Metanephros (tissue), 2 donors: ENCODE measurements around a stretch of chr2.

GRCh38 chr2:60094405-60095075 is 458.9 kb downstream of the BCL11A start:
- RAMPAGE, long total RNA, result no peak

DNA sequence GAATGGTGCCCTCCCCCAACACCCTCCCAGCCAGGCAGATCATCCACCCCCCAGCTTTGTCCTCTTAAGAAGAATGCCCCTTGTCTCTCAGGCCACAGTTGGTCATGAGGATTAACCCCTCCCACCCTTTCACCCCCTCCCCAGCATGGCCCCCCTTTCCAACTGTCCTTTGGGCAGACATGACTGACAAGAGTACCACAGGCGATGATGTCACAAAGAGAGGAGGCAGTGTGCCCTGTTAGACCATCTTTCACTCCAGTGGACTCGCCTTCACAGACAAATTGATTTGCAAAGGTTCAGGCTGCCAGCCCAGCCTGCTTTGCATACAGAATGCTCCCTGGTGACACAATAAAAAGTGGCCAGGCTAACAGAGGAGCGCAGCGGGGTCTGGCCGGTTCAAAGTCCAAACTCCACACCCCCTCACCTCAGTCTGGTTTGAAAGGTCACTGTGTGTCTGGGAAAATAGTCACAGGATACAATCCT is 237.1 kb downstream of the BCL11A start:
- RAMPAGE, long total RNA, result no peak

DNA sequence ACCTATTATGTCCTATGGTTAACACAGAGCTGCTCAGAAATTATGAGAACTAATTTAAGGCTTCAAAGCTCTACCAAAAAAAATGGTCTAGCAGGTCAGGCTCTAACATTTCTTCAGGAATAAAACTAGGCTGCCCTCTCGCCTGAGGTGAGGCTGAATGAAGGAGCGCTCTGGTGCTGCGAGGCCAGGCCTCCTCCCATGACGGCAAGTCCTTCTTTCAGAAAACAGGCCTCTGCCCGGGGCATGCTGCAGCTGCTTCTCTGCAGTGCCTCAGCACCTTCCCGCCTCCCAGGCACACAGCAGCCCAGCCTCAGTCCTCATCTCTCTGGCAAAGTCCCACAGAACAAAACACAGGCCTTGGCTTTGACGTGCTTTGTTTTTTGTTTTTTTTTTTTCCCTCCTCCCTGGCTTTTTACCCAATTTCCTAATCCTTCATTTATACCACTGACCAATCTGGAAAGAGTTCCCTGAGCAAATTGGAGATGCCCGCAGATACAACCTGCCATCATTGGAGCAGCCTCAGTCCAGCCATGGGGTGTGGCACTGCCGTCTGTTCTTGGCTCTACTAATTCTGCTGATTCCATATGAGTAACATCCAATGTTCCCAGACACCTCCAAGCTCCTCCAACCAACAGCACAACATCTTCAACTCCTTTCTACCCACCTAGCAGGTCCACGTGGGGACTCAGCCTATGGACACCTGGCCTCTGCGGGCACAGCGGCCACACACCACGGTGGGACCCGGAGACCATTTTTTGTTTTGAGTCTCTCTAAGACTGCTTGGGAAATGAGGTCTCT is 74.7 kb downstream of the BCL11A start:
- RAMPAGE, long total RNA, result no peak

GRCh38 chr2:60479384-60479986 is 74.0 kb downstream of the BCL11A start:
- RAMPAGE, long total RNA, result no peak

DNA sequence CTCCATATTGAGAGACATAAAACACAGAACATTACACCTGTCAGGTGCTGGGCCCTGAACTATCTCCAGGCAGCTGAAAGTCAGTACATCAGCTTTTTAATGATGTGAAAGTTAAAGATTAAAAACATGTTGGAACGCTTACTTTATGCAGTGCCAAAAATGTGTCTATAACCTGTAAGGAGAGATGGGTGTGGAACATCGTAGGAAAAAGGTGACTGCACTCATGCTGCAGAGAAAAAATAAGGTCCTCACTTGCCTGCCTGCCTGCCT is 34.2 kb downstream of the BCL11A start:
- RAMPAGE, long total RNA, result no peak

- RAMPAGE, long total RNA, result no peak
These were observed 3.9 kb downstream of the BCL11A start for GRCh38 chr2:60549373-60550152.

DNA sequence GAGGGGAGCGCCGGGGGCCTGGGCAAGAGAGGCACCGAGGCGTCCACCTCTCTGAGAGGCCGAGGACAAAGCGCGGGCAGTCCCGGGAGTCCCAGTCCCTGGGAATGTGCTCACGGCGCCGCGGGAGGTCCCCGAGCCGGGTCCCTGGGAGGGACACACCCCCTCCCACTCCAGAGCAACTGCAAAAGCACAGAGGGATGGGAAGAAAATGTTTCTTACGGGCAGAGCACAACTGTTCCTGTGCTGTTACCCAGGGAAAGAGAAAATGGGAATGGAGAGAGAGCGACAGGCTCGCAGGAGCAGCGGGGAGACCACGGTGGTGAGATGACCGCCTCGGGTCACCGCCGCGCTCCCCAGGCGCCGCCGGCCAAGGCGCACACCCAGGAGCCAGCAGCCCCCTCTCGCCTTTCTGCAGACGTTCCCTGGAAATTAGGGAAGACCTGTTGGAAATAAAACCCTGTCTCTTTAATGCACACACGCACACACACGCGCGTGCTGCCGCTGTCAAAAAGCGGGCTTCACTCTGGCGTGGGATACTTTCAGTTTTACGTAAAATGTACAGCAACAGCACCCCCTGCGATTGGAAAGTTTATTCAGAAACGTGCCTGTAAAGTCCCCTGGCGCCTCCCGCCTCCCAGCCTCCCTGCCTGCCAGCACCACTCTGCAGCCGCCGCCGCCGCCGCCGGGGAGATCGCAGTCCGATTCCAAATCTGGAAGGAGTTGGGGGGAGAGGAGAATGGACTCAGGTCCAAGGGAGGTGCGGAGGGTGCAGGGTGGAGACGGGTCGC is 1.4 kb upstream of the BCL11A start:
- RAMPAGE, long total RNA, result no peak

- RAMPAGE, long total RNA, result no peak
These were observed 13.5 kb upstream of the REL start for GRCh38 chr2:60867741-60868363.

DNA sequence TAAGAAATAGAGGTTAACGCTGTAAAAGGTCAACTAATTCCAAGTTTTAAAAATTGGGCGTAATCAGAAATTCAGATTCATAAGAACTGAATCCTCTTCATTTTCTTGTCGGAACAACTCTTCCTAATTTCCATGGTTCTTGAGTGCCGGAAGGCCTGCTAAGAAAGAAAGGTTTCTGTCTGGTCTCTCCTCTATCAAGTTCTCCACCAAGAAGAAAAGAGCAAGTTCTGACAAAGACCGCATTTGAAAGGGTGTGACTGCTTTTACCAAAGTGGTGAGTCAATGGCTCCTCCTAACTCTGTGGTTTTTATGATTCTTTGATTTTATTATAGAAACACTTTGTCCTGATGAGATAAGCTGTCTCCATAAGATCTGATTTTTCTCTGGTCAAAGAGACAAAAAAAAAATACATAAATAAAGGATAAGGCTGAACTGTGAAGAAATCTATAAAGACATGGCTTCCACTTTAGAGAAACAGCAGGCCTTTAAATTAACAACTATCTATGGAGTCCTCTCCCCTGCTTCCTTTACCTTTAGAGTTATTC is 67.5 kb downstream of the REL start:
- RAMPAGE, long total RNA, result no peak

DNA sequence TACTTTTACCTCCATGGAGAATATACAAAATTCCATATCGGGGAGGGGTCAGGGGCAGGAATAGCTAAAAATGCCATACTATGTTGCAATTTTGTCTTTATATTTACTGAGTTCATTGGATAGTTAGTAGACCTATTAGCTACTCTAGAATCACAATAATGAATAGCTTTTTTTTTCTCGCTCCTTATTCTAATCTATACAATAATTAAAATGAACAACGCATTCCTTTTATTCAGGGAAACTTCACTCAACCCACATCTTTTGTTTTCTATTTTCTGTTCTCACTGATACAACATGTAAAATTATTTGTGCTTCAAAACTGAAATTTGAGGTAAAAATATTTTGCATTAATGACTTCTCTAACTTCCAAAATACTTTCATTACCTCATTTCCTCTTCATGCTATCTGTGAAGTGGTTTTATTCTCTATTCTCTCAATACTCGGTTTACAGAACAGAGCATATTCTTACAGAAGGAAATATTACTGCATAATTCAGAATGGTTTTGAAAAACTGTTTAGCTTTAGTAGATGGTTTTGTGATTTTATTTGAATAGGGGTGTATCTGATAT is 51.2 kb upstream of the PEX13 start:
- RAMPAGE, long total RNA, result no peak

- RAMPAGE, long total RNA, result no peak
These were observed 26.1 kb downstream of the C2orf74 start for GRCh38 chr2:61187853-61188806.

GRCh38 chr2:61470461-61470974 is 369 bp downstream of the USP34 start:
- RAMPAGE, long total RNA, result no peak

DNA sequence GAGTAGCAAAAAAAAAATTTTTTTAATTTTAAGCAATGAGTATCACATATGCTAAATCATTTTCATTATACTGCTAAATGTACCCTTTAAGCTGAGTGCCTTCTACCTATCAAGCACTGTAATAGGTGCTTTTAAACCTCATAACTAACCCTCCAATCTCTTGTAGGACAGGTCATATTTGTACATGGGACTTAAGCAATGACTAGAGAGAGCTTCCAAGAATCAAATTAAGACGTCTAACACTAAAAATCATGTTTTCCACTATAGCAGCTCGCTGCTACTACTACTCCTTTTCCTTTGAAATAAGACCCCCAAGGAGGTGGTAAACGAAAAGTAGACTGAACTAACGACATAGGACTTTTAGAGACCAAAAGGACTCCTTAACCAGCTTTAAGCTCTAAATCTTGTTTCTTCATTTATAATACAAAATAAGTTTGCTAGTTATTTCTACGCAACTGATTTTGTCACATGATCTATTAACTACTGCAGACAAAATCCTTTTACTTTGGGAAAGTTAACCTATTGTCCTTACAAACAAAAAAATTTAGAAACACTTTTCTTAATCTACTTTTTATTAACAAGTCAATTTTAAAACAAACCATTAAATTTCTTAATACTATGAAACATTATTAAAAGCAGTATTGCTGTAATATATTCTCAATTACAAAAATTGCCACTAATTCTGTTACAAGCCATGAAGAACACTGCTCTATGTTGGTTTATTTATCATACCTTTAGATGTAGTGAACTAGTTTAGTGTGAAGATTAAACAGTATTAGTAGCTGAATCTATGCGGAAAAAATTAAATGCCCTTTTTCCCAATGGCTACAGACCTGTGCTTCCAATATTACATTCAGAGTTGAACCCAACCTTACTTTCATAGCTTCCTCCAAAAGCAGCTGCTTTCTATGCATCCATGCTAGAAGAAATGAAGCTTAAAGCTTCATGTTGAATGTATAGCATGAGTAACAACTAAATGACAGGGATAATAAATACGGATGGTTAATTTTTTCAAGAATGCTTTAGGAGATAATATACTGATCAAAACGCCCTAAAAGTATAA is 7.0 kb downstream of the XPO1 start:
- RAMPAGE, long total RNA, result no peak

DNA sequence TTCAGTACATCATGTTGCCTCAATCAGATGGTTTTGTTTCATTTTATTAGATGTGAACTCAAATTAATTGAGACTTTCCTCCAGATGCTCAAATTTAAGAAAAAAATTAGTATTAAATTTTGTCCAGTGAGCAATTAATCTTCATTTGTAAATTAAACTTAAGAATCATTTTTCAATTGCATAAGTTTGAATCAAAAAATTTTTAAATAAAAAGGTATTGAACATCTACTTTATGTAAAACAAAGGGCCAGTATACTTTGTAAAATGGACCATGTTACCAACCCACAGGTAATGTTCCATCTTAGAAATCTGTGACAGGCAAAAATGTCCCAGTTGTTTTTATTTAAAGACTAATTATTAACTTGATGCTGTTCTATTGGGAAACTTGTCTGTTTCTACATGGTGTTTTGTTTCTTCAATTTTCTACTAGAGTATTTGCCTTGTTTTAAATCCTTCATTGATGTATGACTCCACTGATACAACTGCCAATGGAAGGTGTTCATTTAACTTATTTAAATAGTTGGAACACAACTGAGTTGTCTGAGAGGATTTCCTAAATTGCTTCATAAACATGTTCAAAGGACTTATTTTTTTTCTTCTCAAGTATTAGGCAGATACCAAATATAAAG is 151.8 kb upstream of the XPO1 start:
- RAMPAGE, long total RNA, result no peak

- RAMPAGE, long total RNA, result no peak
These were observed 96.8 kb upstream of the B3GNT2 start for GRCh38 chr2:62099180-62099548.

GRCh38 chr2:62178667-62179090 is 17.2 kb upstream of the B3GNT2 start:
- RAMPAGE, long total RNA, result no peak

- RAMPAGE, long total RNA, result no peak
These were observed 20.2 kb downstream of the TMEM17 start for GRCh38 chr2:62485608-62486369.

DNA sequence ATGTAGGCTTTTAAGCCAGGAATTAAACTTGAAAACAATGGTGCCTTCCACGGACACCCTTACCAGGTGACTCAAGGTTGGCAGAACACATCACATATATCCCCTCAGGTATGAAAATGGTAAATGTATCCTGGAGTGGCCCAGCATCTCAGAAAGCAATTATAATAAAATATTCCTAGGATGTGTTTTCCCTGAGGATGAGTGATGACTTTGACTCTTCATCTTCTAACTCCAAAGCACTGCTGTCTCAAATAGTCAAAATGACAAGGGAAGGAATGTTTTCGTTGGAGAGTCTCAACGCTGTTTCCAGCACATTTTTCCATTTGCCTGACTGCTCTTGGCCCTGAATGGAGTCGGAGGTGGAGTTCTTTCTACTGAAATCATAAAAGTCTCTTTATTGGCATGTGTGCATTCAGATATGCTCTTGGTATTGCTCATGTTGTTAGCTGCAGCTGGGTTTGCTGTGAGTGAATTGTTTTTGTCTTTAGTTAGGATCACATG is 17.0 kb downstream of the TMEM17 start:
- RAMPAGE, long total RNA, result no peak

DNA sequence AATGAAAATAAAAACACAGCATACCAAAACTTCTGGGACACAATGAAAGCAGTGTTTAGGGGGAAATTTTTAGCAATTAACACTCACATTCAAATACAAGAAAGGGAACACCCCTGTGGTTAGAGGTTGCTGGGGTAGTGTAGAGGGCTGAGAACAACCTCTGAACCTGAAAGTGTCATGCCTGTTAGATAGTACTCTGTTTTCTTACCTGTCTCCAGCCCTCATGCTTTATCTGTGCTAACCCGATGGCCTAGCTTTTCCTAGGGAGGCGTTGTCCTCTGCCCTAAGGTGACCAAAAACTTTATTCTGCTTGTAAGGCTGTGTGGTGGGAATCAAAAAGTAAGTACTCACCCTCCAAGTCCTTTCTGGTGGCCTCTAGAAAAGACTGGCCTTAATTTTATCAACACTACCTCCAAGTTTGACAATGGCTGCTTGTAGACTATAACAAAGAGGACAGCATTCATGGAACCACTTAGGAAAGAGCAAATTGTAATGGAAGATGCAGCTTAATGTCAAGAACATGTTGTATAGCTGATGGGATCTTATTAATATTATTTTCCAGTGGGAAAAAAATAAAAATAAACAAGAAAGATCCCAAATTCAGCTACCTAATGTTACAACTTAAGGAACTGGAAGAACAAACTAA is 122.5 kb upstream of the OTX1 start:
- RAMPAGE, long total RNA, result no peak

DNA sequence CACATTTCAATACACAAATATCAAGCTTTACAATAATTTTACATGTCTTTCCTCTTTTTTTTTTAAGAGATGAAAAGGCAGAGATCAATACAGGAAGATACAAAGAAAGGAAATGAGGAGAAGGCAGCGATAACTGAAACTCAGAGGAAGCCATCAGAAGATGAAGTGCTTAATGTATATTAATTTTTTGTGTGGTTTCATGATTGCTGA is 56.9 kb upstream of the OTX1 start:
- RAMPAGE, long total RNA, result no peak